ENCODE results near the gene LHCGR.

DNA sequence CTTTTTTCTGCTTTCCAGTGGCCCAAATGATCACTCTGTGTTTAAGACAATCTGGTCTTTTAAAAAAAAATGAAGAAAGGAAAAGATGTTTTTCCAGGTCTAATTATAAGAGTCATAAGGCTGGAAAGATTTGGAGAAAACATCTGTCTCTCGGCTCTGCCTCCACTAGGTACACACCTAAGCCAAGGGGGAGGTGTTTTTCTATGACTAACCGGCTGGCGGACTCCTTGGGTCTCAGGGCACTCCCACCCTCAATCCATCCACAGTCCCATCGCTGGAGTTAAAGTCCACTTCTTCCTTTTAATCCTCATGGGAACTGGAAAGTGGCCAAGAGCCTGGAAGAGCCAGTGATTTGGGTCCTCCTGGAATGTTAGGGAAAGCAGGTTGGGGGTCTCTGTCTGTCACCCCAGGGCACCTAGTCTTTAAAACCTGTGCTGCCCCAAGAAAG, 66.6 kb downstream of the MCFD2 start:
- PRO-cap: unidirectional peak, minus-strand start at position 167 of the sequence

DNA sequence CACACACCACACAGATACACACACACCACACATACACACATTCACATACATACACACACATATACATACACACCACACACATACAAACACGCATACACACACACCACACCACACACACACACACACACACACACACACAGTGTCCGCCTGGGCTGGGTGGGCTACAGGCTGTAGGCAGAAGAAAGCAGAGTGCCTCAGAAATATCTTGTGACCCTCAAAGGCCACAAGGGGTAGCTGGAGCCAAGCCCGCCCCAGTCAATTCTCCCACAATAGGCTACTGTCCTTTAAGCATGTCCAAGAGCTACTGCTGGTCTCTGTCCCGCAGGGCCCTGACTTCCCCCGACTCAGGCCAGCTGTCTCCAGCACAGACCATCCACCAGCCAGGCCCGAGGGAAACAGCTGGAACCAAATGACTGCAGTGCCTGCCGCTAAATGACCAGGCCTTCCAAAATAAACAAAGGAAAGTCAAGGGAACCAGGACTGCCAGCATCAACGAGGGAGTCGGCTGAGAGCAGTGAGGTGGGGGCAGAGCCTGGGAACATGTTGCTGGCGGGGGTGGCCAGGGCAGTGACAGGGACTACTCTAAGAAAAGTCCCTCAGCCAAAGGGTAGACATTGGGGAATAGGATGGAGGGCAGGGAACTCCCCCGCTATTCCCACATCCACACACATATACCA, 36.7 kb downstream of the MCFD2 start:
- PRO-cap: no peak

DNA sequence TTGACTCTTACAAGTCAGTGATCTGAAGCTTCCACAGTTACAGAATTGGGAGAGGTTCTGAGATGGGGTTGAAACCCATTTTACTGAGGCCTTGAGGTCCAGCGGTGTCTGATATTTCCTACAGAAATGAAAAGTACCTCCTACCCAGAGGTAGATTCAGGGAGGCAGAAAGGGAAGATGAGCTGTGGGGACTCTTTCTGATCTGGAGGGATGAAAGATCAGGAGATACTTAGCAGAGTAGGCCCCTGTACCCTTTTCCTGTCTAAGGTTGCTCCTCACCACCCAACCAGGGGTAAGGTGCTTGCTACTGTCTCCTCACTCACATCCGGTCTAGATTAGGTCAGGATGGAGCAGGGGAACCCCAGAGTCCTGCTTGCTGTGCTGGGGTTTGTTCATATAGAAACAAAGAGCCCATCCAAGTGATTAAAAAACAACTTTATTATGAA, 2.8 kb downstream of the TTC7A start:
- PRO-cap: no peak

DNA sequence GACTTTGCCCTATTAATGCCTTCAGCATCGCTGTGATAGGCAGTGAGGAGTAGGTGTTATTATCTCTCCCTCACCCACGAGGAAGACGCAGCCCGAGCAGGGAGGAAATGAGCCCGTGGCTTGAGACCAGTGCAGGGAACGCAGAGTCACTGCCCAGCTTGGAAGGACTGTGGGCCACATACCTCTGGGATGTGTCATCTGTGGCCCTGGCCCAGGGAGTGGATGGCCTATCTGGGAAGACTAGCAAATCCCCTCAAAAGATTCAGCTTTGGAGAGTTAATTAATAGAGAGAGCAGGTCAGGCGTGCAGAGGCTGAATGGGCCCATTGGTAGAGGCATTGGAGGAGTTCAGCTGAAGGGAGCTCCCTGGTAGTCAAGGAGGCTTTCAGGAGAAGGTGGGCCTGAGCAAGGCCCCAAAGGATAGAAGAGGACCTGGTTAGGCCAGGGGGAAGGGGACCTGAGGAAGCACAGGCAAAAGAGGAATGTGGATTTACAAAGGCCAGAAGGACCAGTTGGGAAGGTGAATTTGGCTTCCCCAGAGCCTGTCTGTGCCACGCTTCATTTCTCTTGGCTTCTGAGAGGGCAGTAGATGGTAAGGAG, 14.2 kb downstream of the TTC7A start:
- PRO-cap: no peak

DNA sequence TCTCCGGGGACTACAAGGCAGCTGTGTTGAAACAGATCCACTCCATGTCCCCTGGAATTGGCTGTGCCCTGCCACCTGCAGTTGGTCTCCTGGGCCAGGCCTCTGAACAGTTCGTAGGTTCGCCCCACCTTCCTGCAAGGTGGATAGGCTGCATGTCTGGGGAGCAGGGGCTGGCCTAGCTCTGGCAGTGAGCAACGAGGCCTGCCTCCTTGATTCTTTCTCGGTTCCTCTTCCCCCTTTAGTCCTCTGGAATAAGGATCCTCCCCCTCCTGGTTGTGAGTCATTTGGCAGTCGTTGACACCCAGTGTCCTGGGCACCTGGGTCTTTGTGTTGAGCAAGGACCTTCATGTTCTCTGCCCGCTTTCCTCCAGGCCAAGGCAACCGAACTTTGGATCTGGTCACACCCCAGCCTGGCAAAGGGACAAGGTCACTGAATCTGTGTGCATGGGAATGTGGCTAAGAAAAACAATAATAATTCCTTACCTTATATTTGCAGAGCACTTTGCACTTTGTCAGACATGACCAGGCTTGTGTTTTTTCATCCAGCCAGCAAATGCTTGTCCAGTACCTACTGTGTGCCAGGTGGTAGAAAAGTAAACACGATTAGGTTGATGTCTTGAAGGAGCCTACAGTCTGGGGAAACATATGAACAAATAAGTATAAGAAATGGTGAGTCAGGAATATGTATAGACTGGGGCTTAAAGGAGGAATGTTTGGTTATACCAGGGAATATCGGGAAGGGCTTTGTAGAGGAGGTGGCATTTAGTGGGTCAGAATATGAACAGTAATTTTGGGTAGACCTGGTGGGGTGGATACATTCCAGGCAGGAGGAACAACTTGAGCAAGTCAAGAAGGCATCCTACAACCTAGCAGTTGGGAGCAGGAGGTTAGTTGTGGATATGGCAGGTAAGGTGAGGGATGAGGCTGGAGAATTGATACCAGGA, 29.8 kb downstream of the TTC7A start:
- PRO-cap: bidirectional peak, plus-strand start at position 343 of the sequence, minus-strand start at position 222 of the sequence

GRCh38 chr2:46984117-46984530, 43.1 kb downstream of the TTC7A start:
- PRO-cap: no peak

DNA sequence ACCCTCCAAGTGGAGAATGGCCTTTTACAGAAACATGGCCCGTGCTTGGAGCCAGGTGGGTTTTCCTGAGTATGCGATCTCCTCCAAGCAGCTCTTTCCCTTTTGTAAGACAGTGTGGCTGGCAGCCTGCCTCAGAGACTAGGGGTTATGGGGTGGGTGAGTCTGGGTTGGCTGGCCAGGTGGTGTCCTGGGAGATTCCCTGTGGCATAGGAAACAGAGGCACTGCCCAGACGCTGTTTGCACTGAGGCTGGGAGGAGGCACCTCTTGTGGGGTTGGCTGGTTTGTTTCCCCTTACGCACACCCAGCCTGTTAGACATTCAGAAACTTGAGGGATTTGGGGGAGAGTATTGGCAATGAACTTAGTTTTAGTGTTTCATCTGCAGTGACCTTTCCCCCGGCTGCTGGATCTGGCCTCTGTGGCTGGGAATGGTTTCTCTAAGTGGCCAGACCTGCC, 56.9 kb downstream of the TTC7A start:
- PRO-cap: no peak

- PRO-cap: bidirectional peak, plus-strand start at chr2:47065999, minus-strand start at chr2:47065891
These were observed 89.5 kb downstream of the STPG4 start for GRCh38 chr2:47065498-47066194.

DNA sequence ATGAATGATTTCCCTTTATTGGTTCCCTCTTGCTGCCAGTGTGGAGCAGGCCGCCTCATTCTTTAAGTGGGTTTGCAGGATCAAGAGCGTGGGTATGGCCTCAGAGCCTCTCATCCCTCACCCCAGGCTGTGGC, 89.0 kb downstream of the STPG4 start:
- PRO-cap: no peak

DNA sequence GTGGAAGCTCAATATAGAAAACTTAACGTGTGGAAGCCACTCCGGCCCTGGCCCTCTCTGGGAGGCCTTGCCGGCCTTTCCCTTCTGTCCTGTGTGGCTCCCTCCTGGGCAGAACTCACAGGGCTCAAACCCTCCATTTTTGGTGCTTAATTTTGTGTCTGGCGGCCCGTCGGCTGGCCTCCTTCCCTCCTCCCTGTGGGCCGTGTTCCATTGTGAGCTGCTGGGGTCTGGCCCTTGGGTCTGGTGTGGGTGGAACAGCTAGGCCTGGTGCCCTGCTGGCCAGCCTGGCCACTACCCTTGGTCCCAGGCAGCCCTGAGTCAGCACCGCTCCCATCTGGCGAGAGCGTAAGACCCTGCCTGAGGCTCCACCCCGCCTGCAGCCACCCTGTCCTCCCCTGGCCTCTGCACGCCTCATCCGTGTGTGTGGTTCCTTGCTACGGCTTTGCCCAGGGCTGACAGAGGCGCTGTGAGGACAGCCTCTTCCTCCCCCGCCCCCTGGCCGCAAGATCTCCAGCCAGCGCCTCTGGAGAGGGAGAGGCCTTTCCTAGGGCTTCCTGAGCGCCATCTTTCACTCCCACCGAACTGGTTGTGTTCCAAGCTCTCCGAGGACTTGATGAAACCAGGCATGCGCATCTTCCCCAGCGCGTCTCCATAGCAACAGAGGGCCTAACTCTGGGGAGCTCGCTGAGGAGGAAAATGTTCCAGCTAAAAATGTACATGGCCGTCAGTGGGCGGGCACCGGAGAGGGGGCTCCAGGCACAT, 83.1 kb downstream of the STPG4 start:
- PRO-cap: unidirectional peak, minus-strand start at position 444 of the sequence; unidirectional peak, minus-strand start at position 584 of the sequence

GRCh38 chr2:47159724-47161064, 5.1 kb upstream of the STPG4 start:
- PRO-cap: no peak

GRCh38 chr2:47336550-47337465, 32.3 kb upstream of the EPCAM start:
- PRO-cap: no peak

DNA sequence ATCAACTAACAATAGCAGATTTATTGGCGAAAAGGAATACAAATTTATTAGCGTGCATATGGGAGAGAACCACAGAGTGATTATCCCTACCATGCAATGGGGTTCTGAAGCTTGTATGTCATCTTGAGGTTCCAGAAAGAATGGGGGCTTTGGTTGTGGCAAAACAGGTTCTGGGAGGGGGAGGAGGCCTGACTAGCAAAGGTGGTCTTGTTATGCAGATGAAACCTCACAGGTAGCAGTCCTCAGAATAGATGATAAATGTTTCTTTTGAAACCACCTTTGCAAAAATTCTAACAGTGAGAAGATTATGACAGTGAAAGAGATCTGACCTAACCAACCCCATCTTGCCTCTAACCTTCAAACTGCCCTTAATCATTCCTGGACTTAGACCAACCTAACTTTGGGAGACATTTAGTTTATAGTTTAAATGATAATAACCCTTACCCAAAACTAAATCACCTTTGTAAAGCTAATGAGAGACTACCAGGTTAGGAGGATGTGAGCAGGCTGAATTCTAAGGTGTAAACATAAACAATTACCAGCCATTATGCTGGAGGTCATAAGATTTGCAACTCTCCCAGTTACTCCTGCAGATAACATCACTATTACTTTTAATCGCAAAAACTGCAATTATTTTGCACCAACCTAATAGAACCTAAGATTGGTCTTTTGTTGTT, 86.7 kb upstream of the MSH6 start:
- PRO-cap: no peak

DNA sequence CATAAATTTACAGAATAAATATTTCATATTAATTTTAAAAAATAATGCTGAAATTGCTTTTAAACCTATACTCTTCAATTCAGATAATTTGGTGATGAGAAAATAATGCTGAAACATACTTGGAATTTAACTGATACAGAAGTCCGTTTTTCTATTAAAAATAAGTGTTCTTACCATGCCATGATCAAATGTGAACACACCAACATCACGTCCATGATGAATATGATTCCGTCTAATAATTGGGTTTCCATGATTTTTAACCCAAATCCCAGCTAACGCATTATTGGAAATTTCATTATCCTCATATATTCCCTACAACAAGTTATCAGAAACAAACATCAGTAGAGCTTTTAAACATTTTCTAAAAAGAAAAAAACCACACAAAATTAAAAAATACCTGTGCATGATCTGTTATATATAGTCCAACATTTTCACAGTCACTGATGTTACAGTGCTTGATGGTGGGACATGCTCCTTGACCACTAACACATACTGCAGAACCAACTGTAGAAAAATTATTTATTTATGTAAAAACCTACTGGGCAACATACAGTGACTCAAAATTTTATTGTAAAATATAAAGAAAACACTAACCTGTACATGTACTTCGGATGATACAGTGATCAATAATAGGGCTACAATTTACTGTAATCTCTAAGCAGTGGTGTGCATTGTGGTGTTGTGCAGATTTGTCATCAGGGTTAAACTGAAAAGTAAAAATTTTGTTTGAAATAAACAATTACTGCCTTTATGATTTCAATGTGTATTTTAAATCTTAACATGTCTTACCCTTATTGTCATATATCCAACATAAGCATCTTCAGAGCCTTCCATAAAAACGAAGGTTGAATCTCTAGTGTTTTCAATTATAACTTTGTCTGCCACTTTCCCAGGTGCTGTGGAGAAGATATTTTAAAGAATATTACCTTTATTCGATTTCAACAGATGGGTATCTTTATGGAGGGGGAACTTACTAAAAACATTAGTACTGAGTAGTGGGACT, 49.5 kb downstream of the MSH6 start:
- PRO-cap: no peak

GRCh38 chr2:47838664-47839123, 55.7 kb downstream of the MSH6 start:
- PRO-cap: no peak

DNA sequence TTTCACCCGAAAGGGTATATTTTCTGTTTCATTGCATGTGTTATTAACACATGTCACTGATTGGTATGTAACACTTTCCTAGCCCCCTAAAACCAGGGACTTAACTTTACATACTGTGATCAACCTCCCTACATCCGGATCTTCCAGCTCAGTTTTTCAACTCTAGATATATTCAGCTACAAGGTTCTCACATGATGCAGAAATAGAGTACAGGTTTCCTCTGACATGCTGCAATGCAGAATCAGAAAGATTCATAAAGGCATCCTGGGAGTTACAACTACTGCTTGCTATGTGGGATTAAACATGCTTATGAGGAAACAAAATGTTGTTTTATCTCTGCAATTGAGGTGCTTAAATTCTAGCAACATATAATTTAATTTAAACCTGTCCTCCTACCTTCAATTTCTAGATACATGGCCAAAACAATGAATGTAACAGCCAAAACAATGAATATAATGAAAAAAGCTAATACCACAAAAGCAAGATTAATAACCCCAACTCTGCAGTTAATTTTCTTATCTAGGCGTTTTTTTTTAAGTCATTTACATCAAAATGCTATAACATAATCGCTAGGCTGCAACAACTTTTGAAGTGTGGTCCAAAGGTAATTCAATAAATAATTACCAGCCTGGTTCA, 13.8 kb downstream of the FBXO11 start:
- PRO-cap: no peak

DNA sequence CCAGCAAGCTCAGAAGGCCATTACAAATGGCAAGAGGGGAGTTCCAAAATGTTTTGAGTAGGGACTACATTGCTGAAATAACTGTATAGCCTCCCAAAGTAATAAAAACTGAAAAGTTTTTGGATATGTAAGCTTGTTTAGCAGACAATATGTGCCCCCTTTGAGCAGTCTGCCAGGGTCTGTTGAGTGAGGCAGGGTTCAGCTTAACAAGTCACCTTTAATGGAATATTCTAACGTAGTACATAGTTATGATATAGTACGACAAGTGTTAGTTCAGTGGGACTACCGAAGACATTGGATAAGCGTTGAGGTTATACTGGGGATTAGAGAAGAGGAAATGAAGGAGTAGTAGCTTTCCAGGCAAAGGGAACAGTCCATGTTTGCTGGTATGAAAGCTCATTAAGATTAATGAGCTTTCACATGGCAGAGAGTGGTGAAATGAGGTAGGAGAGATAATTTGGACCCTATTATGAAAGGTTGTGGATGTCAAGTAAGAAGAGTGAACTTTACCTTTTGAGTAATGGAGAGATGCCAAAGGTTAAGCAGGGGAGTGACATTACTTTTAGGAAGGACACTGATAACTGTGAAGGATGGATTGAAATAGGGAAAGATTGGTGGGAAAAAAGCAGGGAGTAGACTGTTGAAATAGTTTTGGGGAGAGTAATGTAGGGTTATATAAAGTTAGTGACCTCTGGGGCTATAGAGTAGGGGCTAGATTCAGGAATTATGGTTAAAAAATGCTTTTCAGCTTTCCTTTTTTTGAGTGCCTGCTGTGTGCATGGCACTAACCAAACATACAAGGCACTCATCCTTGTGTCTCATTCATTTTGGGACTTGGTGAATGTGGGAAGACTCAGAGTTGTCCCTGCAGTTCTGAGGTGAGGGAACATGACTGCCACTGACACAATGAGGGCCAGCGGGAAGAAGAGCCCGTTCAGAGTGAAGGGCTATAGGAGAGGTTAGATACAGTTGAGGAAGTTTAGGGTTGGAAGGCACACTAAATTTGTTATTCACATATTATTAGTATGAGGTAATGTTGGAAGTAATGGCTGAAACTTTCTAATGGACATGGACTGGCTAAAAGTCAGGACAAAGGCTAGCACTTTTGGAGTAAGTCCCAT, 2.2 kb downstream of the PPP1R21 start:
- PRO-cap: no peak

GRCh38 chr2:48474335-48475045, 33.9 kb downstream of the PPP1R21 start:
- PRO-cap: no peak

DNA sequence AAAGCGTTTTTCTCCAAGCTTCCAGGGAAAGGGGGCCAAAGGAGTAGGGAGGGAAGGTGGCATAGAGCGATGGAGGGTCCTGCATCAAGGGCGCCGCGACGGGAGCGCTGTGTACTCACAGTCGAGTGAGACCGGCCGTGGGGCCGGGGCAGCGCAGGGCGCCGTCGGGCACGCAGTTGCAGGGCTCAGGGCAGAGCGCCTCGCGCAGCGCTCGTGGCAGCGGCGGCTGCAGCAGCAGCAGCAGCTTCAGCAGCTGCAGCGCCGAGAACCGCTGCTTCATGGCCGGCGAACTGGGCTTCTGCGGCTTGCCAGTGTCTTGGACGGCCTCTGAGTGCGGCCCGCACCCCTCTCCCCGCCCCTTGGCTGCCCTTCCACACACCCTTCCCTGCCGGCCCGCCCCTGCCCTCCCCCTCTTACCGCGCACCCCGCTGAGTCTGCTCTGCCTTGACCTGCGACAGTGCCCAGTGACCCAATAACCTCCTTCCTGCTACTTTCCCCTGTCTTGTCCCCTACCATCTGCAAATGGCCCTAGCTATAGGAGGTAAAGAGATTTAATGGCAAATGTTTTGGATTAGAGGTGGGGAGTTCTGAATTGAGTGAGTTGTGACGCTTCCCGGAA, at the start of gene LHCGR:
LHCGR (minus strand) TSS at position 333 of the 619 bp plus-strand sequence.
- PRO-cap: no peak

DNA sequence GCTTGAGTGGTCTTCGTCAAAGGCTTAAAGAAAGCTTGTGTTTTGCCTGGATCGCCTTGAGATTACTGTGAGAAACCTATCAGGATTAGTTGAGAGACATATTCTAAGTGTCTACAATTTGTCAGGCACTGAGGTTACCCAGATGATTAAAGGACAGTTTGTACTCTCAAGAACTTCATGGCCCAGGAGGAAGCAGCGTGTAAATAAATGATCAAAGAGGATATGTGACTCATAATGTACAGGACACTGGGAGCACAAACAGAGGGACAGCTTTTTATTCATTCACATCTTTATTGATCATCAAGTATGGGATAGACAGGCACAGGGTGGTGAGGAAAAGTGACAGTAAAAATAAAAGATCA, 152.6 kb upstream of the FSHR start:
- PRO-cap: no peak

All from jejunum (tissue), 1 donor.